CMK (cell line): ENCODE measurements around a stretch of chr2.

DNA sequence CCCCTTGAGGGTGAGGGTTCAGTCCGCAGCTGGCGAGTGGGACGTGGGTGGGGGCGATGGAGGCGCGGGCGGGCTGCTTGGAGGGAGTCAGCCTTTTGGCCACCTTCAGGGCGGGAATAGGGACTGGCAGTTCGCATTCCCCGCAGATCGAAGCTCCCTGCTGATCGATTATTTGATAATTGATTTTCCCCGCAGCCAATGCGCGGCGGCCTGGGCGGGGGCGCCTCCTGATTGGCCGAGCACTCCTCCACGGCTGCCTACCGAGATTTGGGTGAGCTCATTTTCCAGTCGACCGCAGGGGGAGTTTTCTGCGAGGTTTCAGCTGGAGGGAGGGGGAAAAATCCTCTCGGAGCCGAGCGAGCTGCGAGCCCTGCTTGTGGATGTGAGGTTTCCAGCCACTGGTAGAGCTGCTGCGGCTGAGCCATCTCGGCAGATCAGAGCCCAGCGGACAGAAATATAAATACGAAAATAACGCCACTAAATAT lies 1.6 kb upstream of the MEIS1 start:
- RRBS = no CpG with 5 or more reads among the region's 33 CpGs

DNA sequence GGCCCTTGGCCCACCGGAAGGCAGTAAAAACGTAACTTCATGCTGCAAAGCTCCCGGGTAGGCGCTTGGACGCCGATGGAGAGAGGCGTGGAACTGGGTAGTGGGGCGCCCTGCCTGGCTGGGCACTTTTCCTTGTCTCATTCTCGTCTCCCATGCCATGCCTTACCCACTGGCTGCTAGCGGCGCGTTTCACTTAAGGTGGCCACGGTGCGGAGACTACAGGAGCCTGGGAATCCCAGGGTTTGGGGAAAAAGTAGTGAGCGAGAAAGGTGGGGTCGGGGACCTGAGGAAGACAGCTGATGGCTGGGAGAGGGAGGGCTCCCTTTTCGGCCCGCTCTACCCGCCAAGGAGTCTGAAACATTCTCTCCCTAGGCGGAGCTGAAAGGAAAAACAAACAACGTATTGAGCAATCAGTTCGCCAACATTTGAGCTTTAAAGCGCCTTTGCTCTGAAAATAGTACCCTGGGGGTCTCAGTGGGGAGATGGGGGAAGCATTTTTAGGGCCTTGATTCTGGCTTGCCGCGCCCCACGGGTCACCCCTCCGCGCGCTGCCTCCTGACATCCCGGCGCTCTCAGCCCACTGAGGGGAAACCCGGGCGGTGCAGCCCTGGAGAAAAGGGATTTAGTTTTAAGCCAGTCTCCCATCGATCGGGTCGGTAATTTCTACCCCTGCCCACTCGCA lies 142.0 kb downstream of the MEIS1 start:
- RRBS = no CpG with 5 or more reads among the region's 37 CpGs

GRCh38 chr2:66694990-66695380 lies 260.1 kb downstream of the MEIS1 start:
- RRBS = no CpG with 5 or more reads among the region's 3 CpGs

GRCh38 chr2:66696317-66696863 lies 261.5 kb downstream of the MEIS1 start:
- RRBS = no CpG with 5 or more reads among the region's 7 CpGs

- RRBS = no CpG with 5 or more reads among the region's 8 CpGs
These were observed 267.5 kb downstream of the MEIS1 start for GRCh38 chr2:66702197-66703016.

GRCh38 chr2:66839712-66840546 lies 405.0 kb downstream of the MEIS1 start:
- RRBS = no CpG with 5 or more reads among the region's 6 CpGs

DNA sequence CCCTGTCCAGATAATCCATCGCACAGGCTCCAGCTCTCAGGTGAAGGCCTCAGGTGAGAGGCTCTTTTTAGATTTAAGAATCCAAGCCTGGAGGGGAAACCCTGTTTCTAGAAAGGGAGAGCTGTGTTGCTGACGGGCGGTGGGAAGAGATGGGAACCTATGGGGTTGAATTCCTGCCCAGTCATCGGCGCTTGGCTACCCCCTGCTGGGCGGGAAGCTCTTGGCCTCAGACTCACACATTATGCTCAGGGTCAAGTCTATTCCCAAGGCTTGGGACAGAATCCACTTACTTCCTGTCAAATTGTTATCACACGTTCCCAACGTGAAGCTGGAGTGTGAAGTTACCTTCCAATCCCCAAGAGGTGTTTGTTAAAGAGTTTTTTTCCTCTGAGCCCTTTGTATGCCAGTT lies 181.9 kb upstream of the ETAA1 start:
- RRBS = no CpG with 5 or more reads among the region's 8 CpGs

DNA sequence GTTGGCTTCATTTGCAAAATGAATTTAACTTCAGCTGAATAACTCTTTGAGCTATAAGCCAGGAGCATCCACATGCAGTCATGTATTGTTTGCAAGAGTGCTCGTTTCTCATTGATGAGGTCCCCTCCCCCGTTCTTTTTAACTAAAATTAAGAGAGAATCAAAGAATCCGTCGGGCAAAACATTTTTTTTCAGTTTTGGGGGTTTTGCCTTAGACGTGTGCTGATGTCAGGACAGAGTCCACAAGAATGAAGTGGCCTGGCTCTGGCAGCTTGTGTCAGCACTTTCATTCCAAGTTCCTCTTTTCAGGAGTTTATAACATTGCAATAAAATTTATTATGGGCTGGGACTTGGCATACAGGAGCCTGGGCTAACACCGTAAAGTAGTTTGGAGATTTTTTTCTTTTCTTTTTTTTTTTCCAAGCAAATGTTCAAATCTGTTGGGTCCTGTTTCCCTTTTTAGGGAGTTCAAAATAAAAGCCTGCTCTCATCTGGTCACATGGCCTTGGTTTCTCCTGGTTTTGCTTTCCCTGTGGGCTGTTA lies 80.2 kb downstream of the ETAA1 start:
- RRBS = no CpG with 5 or more reads among the region's 6 CpGs

GRCh38 chr2:68246522-68247276 lies 5.6 kb downstream of the PPP3R1 start:
- RRBS = no CpG with 5 or more reads among the region's 6 CpGs

DNA sequence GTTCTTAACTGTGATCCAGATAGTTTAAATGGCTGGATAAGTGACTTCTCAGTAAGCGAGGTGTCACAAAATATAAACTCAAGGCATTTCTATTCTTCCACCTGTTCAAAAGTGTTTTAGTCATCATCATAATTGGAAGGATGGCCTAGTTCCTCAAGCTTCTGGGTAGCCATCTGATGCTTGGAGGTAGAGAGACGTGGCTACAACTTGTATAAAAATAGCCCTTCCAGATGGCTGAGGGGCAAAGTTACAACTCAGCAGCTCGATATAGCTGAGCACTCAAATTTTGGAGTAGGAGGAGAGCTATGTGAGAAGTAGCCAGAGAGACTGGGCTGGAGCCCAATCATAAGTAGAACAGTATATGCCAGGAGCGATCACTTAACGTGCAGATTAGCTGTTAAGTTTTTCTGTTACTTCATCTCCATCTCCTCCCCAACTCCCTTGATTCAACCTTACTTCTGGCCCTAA lies 28.9 kb downstream of the CNRIP1 start:
- RRBS = no CpG with 5 or more reads among the region's 5 CpGs

- RRBS = no CpG with 5 or more reads among the region's 3 CpGs
These were observed 20.6 kb downstream of the PLEK start for GRCh38 chr2:68385604-68386087.

DNA sequence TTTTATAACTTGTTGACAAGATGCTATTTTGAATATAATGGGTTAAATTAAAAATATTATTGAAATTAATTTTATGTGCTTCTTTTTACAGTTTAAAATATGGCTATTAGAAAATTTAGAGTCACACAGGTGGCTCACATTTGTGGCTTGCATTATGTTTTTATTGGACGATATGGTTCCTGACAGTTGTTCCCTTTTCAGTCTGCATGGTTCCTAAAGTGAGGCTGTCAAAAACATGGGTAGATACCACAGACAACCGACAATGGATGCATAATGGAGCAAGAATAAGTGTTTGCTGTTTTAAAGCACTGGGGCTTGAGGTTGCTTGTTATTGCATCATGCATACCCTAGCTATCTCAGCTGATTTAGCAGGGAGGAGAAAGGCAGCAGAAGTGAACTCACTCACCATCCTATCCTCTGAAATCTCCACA lies 46.9 kb downstream of the FBXO48 start:
- RRBS = no CpG with 5 or more reads among the region's 2 CpGs

- RRBS = no CpG with 5 or more reads among the region's 2 CpGs
These were observed 47.2 kb downstream of the APLF start for GRCh38 chr2:68514510-68515132.

DNA sequence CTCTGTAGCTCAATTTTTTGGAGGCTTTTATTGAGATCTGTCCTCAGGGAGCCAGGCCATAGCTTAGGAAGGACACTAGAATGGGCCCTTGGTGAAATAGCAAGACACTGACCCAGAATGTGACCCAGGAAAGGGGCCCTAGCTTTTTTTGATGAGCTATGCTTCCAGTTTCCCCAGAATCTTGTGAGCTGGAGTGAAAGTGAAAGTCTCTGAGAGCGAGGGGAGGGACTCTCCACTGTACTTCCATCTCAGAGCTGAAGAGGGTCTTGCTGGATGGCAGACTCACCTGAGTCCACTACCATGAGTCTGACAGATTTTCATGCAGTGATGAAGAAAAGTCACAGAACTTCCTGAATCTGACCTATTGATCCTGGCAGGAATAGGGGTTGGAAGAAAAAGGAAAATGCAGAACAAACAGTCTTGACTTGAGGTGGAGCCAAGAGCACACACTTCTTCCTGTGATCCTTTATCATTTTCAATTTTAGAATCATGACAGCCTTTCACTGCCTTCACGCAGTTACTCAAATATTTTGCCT lies 3.1 kb downstream of the ARHGAP25 start:
- RRBS = no CpG with 5 or more reads among the region's 2 CpGs

GRCh38 chr2:68739239-68739683 lies 4.7 kb downstream of the ARHGAP25 start:
- RRBS = no CpG with 5 or more reads among the region's 2 CpGs

DNA sequence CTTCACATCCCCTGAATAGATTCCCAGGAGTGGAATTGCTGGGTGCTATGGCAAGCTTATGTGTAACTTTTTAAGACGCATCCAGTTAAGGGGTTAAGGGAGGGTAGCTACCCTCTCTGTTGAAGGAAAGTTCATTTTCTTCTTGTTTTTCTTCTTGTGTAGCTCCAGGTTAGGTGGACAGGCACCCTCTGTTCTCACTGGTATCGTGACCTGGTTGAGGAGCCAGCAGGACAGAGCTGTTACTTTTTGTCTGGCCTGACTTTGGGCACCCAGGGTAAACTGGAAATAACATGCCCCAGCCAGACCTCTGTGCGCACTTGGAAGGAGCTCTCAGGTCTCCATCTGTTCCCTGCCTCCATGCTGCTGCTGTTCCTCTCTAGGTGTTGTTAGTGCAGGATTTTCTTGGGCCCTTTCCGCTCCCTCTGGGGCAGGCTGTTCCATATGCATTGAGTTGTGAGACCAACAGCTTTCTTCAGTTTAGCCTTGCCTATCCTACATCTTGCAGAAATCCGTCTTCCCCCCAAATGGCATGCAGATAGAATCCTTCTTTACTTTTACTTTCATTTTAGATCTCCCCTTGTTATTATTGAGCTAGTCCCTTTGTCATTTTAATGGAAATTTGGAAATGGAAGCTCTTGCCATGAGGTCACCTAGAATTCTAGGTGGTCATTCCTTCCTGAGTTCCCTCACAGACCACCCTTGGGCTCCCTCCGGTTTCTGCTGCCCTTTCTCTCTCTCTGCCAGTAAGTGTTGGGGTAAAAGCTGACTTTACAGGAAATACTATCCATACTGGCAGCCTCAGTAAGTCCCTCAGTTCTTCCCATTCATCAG lies 30.0 kb downstream of the ARHGAP25 start:
- RRBS = no CpG with 5 or more reads among the region's 6 CpGs

DNA sequence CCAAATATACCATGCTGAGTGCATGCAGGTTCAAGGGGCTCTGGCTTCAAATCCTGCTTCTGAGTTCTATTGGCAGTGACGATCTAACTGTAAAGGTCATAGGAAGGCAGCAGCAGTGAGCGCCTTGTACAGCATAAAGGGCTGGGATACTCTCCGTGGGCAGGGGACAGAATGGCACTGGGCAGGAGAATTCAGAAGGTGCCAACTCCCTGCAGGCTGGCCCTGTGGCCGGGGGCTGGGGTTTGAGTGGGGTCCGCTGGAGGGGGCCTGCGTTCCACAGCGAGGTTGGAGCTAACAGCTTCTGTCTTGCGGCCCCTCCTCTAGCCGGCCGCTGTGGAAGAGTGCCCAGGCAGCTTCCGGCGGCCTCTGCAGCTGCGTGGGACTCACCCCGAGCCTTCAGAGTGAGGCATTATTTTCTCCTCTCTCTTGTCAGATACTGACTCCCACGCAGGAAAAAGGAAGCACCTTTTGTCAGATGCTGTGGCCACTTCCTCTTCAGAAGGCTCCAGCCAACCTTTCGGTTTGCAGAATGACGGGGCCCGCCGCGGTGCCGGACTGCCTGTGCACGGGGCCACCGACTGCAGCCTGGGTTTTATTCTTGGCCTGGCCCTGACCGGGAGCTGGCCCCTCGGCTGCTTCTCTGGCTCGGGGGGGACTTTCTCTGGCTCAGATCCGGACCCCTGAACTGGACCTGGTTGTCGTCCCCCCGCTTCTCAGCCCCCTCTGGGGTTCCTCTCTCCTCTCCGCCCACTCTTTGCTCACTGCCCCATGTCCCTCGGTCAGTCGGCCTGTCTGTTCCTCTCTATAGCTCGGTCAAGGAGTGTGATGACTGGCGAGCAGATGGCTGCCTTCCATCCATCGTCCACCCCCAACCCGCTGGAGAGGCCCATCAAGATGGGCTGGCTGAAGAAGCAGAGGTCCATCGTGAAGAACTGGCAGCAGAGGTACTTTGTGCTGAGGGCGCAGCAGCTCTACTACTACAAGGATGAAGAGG lies 40.1 kb downstream of the ARHGAP25 start:
- RRBS = 1% methylated on average over 11 of the region's 38 CpGs

DNA sequence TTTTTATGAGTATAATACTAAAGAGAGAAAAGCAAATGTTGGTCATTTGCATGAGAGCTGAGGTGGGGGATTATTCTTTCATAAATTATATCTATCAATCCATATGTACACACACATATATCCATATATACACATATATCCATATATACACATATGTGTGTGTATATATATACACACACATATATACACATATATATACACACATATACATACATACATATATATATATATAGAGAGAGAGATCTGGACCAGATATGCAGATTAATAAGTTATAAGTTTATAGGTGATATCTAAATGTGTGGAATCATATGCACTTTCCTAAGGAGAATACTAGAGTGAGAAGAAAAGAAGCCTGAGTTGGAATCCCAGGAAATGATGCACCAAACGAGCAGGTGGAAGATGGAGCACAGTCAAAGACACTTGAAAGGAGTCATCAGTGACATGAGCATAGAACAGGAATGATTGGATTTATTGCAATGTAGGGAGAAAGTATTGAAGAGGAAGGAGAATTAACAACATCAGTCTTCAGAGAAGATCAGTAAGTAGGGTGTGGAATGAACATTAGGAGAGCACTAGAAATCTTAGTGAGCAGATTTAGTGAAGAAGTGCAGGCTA lies 68.3 kb downstream of the ARHGAP25 start:
- RRBS = no CpG with 5 or more reads among the region's 1 CpG

GRCh38 chr2:68831601-68832089 lies 39.6 kb downstream of the BMP10 start:
- RRBS = no CpG with 5 or more reads among the region's 4 CpGs